ENCODE measurements around the gene GATA3.

DNA sequence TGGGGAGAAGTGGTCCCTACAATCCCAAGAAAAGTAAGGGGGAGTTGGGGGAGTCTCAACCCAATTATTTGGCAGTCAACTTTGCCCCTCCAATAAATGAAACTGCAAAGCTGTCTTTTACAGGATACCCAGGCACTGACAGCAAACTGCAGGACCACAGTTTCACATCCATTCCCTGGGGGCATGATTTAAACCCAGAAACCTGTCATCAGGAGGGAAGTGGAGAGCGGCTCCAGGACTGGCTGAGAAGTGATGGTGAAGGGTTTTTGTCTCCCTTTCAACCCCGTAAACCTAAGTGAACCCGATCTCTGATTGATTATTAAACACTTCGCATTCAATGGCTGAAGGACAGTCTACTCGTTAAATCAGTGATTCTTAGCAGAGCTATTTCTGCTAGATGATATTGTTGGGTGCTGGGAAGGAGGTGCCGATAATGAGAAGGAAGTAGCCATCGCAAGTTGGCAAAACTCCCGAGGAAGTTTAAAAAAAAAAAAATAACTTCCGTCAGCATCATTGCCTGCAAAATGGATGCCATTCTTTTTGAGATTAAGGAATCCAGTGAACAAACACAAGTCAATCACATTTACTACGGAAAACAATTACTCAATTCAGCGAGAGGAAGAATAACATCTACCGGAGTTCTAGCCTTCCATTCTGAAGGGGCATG is 74.2 kb upstream of the SFMBT2 start:
- PRO-cap, result no peak

DNA sequence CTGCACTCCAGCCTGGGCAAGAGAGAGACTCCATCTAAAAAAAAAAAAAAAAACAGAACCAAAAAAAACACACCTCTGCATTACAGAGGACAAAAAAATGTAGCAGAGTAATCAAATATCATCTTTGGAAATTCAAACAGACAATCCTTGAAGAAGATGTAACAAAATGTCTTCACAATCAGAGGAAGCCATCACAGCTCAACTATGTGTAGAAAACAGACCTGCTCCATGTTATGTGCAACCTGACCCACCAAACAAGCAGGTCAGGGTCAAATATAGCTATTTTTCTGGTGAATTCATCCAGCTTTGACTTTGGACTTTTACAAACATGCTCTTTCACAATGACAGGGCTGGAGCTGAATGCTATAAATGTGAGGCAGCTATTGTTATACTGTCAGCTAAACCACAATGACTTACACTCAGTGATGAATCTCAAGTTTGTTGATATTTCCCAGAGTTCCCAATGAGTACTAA is 2.7 kb upstream of the ITIH2 start:
- PRO-cap, result no peak

- PRO-cap, result no peak
Measured at GRCh38 chr10:7708153-7708934, 5.2 kb downstream of the ITIH2 start.

- PRO-cap, result no peak
Measured at GRCh38 chr10:7807329-7807777, 11.0 kb upstream of the TAF3 start.

GRCh38 chr10:7964653-7965798 is 89.5 kb upstream of the GATA3 start:
- PRO-cap, result no peak

- PRO-cap, result no peak
Measured at GRCh38 chr10:8052393-8053297, 1.8 kb upstream of the GATA3 start.

- PRO-cap, result no peak
Measured at GRCh38 chr10:8053298-8053517, 1.3 kb upstream of the GATA3 start.

GRCh38 chr10:8054522-8054937 is at the start of gene GATA3:
TSS of gene GATA3 (plus strand) at chr10:8054688.
- PRO-cap, result bidirectional peak, plus-strand start at chr10:8054688, minus-strand start at chr10:8054365

GRCh38 chr10:8054938-8055388 is 475 bp downstream of the GATA3 start:
- PRO-cap, result unidirectional peak, plus-strand start at chr10:8055204

DNA sequence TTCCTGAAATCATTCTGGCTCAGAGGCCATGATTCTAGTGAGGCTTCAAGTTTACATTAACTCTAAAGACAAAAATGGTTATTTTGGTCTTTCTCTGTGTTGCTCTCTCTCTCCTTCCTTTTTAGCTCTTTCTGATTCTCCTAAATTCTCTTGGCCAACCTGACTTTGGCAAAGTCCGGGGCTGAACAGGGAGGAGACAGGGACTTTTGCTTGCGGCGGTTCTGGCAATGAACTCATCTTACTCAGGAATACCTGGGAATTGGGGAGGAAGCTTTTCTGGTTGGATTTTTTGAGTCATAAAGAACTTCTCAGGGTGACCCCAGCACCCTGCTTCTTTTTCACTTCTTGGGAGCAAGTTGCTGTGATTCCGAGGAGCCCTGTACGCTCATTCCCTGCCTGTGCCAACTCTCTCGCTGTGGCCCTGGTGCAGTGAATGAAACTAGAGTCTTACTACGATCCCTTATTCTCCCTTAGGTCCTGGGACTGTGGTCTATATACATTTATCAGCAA is 16.0 kb downstream of the GATA3 start:
- PRO-cap, result no peak

GRCh38 chr10:8296015-8296540 is 241.6 kb downstream of the GATA3 start:
- PRO-cap, result no peak

GRCh38 chr10:8454093-8454623 is 399.7 kb downstream of the GATA3 start:
- PRO-cap, result no peak

GRCh38 chr10:8912020-8912641 is 857.6 kb downstream of the GATA3 start:
- PRO-cap, result no peak

DNA sequence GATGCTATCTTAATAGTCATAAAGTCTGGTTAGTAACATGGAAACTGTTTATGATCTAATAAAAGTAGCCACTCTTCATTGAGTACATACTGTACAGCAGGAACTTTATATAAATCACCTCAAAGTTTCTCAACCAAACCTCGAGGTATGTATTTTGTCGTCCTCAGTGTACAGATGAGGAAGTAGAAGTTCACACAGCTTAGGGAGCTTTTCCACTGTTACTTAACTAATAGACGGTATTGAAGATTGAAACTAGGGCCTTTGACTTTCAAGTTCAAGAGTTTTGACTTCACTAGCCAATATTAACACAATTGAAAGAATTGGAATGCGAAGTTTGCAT is 897.2 kb downstream of the GATA3 start:
- PRO-cap, result no peak

DNA sequence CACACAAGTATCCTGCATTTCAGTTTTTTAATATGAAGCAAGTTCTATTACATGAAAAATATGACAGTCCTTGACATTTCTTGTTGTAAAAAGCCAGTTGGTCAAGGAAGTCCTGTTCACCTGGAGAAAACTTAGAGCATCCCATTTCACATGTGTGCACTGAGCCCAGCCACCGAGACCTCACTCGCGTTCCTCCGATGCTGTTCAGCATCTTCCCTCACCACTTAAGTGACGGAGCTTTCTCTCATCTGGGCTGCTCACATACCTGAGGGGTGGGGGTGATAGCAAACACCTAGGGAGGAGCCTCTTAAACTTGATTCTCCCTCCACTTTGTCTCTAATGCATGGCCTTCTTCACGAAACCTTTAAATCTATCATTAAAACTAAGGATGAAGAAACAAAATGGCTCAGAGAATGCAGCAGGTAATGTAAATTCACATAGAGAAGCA is 950.2 kb downstream of the GATA3 start:
- PRO-cap, result no peak

- PRO-cap, result no peak
Measured at GRCh38 chr10:10278431-10278760, 739.3 kb upstream of the CELF2 start.

- PRO-cap, result no peak
Measured at GRCh38 chr10:10644385-10644943, 373.2 kb upstream of the CELF2 start.

- PRO-cap, result no peak
Measured at GRCh38 chr10:10792110-10793288, 225.2 kb upstream of the CELF2 start.

GRCh38 chr10:10830392-10830771 is 187.3 kb upstream of the CELF2 start:
- PRO-cap, result no peak

DNA sequence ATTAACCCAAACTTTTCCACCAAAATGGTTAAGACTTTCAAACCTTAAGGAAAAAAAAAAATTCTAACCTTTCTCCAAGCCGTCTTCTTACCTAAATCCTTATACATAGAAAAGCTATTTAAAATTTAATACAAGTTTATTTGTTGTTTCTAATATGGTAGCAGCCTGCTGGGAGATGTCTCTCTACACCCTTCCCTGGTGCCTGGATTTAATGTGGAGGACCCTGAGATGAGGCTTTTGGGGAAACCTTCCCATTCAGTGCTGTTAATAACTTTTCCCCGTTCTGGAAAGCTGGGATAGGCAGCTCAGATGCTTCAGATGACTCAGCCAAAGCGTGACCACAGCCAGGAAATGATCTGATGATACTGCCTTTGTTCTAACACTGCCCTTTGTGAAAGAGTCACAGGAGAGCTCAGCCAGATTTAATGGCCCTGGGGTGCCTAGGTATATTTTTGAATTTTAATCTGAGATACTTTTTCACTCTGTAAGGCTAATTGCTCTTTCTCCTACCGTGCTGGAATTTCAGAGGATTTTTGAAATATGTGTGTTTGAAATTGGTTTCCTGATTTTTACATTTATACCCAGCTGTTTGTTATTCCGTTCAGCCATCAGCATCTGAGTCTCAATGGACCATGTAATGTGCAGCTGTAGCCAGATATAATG is 17.6 kb downstream of the CELF2 start:
- PRO-cap, result no peak